Caco-2 (cell line): ENCODE data around the genes ZNF595 and TMEM271.

- PRO-cap, result unidirectional peak, plus-strand start at chr4:53321
- RRBS, result 64% methylated on average over 17 of the region's 29 CpGs
These were observed at the start of gene ZNF595 for GRCh38 chr4:53228-53624. Gene ZNF595, plus strand, starts transcription at chr4:53321.

DNA sequence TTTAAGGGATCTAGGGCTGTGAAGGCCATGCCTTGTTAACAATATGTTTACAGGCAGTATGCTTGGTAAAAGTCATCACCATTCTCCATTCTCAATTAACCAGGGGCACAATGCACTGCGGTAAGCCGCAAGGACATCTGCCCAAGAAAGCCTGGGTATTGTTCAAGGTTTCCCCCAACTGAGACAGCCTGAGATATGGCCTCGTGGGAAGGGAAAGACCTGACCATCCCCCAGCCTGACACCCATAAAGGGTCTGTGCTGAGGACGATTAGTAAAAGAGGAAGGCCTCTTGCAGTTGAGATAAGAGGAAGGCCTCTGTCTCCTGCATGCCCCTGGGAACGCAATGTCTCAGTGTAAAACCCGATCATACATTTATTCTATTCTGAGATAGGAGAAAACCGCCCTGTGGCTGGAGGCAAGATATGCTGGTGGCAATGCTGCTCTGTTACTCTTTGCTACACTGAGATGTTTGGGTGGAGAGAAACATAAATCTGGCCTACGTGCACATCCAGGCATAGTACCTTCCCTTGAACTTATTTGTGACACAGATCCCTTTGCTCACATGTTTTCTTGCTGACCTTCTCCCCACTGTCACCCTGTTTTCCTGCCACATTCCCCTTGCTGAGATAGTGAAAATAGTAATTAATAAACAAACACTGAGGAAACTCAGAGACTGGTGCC is 63.8 kb downstream of the ZNF732 start:
- PRO-cap, result no peak
- RRBS, result no CpG with 5 or more reads among the region's 8 CpGs

GRCh38 chr4:336141-336660 is 1.4 kb upstream of the ZNF141 start:
- PRO-cap, result no peak
- RRBS, result 2% methylated on average over 11 of the region's 40 CpGs

DNA sequence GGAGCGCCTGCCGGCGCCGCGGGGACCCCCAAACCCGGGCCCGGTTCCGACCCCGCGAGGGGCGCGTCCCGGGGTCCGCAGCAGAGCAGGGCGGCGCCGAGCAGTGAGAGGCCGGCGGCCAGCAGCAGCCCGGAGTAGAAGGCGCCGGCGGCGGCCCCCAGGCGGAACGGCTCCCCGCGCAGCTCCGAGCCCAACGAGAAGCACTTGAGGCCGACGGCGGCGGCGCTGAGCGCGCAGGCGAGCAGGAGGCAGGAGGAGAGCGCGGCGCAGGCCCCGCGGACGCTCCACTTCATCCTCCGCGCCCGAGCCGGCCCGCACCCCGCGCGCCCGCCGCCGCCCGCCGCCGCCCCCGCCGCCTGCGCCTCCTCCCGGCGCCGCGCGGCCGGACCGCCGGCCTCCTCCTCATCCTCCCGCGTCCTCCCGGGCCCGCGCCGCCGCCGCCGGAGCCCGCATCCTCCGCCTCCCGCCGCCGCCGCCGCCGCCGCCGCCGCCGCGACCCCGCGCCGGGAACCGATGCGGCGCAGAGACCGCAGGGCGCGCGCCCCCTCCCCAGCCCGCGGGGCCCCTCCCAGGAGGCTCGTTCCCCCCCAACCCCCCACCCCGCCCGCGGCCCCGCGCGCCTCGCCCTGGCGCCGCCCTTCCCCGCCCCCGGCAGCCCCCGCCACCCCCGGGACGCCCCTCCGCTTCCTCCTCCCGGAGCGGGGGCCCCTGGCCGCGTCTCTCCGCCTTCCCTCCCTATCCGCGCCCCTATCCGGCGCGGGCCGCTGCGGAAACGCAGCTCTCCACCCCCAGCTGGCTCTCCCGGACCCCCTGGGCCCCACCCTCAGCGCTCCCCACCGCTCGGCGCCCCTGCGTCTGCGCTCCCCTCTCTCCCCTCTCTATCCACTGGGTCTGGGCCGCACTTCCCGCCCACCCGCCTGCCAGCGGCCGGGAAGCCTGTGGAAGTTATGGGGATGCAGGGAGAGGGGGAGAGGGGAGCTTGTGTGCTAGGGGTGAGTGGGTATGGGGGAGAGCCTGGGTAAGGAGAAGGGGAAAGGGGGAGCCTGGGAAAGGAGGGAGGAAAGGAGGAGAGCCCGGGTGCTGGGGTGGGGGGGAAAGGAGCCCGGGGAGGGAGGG is at the start of gene TMEM271:
TMEM271 (minus strand) TSS at position 526 of the 1,116 bp plus-strand sequence.
- PRO-cap, result no peak
- RRBS, result 94% methylated on average over 37 of the region's 146 CpGs

DNA sequence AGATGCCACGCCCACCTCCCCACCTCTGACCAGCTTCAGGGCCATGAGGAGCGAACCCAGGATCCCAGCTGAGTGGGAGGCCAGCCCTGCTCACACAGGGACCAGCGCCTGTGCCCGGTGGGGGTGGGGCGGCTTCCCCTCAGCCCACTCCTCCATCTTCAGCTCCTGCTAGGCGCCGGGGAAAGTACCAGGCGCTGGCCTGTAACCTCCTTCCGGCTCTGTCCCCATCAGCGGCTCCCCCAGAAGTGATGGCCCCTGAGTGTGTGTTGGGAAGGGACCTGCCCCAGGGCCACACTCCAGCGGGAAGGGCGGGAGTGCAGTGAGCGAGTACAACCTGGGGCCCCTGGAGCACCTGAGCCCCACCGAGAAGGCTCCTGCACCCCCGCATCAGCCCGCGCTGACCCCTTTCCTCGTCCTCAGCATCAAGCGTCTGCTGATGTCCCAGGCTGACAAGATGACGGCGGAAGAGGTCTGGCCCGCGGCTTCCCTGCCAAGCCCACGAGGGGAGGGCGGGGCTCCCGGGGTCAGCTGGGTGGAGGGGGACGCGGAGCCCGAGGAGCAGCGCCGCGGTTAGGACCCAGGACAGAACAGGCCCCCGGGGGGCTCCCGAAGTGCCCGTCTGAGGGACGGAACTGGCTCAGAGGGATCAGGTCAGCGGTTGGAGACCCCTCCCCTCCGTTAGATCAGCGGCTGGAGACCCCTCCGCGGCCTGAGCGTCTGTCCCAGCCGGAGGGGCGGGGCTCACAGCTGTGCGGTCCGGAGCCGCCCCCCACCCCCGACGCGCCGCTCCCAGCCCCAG is 6.5 kb downstream of the MYL5 start:
- PRO-cap, result bidirectional peak, plus-strand start at position 533 of the sequence, minus-strand start at position 456 of the sequence
- RRBS, result 26% methylated on average over 18 of the region's 51 CpGs

- PRO-cap, result no peak
- RRBS, result no CpG with 5 or more reads among the region's 16 CpGs
These were observed 6.3 kb upstream of the PCGF3 start for GRCh38 chr4:699210-699849.

GRCh38 chr4:723283-723562 is 17.6 kb downstream of the PCGF3 start:
- PRO-cap, result no peak
- RRBS, result no CpG with 5 or more reads among the region's 4 CpGs

GRCh38 chr4:723563-724445 is 18.2 kb downstream of the PCGF3 start:
- PRO-cap, result no peak
- RRBS, result 95% methylated on average over 5 of the region's 34 CpGs

GRCh38 chr4:752150-752829 is 46.7 kb downstream of the PCGF3 start:
- PRO-cap, result no peak
- RRBS, result 94% methylated on average over 5 of the region's 25 CpGs

- PRO-cap, result no peak
- RRBS, result no CpG with 5 or more reads among the region's 24 CpGs
These were observed 38.3 kb downstream of the CPLX1 start for GRCh38 chr4:787428-788173.

DNA sequence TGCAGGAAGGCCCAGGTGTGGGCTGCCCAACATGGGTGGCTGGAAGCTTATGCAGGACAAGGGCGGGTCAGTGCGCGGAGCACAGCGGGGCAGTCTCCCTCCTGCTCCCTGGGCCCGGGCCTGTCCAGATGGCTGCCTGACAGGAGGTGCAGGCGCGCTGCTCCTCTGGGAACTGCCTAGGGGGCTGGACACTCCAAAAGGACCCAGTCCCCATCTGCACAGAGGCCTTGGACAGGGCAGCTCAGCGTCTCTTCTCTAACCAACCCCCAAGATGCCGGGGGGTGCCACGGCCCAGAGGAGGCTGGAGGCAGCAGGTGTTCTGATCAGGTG is 36.4 kb downstream of the CPLX1 start:
- PRO-cap, result no peak
- RRBS, result no CpG with 5 or more reads among the region's 10 CpGs

DNA sequence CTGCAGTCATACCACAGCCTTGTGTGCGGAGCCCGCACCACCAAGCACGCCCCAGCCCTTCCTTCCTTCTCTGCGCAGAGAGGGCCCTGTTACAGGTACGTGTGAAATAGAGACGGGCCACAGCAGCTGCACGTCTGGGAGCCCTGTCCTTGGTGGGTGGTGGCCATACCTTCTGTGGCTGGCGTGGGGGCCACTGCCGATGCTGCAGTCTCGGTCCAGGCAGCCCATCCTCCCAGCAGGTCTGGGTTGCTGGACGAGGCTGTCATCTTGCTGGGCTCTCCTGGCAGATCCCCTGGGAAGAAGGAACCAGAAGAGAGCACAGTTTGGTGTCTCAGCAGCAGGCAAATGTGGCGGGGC is 39.0 kb upstream of the CPLX1 start:
- PRO-cap, result no peak
- RRBS, result no CpG with 5 or more reads among the region's 12 CpGs

DNA sequence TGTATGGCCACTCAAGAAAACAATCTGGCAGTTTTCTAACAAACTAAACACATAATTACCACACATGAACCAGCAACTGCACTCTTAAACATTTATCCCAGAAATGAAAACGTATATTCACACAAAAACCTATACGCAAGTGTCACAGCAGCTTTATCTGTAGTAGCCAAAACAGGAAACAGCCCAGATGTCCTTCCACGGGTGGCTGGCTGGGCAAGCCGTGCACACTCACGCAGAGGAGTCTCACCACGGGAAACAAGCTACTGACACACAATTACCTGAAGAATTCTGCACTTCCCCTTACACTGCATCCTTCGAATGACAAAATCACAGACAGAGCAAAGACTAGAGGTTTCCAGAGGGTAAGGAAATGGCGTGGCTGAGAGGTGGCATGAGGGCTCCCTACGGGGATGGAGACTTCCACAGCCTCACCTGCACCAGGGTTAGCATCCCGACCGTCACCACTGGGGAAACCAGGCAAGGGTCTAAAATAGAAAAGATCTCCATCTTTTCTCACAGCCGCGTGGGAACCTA is 9.3 kb downstream of the GAK start:
- PRO-cap, result no peak
- RRBS, result no CpG with 5 or more reads among the region's 13 CpGs

DNA sequence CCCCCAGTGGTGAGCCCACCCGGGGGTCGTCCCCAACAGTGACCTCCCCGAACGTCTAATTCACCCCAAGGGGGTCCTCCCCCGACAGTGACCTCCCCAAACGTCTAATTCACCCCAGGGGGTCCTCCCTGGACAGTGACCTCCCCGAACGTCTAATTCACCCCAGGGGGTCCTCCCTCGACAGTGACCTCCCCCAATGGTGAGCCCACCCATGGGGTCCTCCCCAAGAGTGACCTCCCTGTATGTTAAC is 6.2 kb downstream of the GAK start:
- PRO-cap, result no peak
- RRBS, result no CpG with 5 or more reads among the region's 9 CpGs

GRCh38 chr4:972608-972823 is 853 bp downstream of the DGKQ start:
- PRO-cap, result no peak
- RRBS, result 22% methylated on average over 10 of the region's 11 CpGs

DNA sequence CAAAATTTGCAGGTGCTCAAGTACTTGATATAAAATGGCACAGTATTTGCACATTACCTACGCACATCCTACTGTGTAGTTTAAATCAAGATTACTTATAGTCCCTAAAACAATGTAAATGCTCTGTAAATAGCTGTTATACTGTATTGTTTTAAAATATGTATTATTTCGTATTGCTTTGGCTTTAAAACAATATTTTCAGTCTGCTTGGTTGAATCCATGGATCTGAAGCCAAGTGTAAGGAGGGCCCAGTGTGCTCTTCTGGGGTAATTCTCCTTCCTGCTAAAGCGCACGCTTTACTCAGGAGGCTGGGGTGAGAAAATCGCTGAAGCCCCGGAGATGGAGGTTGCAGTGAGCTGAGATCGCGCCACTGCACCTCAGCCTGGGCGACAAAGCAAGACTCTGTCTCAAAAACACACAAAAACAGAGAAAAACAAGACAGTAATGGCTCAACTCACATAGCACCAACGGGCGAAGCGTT is 456 bp upstream of the IDUA start:
- PRO-cap, result no peak
- RRBS, result no CpG with 5 or more reads among the region's 12 CpGs

DNA sequence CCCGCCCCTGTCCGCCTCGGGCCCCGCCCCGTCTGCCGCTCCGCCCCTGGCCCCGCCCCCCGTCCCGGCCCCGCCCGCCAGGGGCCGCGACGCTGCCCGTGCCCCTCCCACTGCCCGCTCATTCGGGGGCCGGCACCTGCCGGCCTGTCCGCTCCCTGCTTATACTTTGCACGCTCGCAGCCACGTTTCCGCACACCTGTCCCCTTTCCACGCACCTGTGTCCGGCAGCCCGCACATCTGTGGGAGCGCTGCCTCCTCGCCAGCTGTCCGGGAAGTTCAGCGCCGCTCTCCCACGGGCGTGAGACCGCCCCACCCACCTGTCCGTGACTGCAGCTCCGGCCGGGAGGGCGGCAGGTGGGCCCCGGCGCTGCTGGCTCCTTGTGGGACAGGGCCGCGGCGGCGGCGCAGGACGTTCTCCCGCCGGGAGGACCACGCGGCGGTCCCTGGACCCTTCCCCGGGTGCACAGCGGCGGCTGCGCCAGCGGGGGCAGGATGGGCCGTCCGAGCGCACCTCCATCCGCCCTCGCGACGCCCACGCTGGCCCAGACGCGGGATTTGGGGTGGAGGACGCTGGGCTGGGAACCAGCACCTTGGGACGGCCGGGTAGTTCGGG is 1.5 kb upstream of the FGFRL1 start:
- PRO-cap, result bidirectional peak, plus-strand start at position 121 of the sequence, minus-strand start outside the sequence
- RRBS, result 3% methylated on average over 47 of the region's 72 CpGs

- PRO-cap, result no peak
- RRBS, result 99% methylated on average over 3 of the region's 23 CpGs
These were observed 10.3 kb downstream of the FGFRL1 start for GRCh38 chr4:1021554-1022205.

DNA sequence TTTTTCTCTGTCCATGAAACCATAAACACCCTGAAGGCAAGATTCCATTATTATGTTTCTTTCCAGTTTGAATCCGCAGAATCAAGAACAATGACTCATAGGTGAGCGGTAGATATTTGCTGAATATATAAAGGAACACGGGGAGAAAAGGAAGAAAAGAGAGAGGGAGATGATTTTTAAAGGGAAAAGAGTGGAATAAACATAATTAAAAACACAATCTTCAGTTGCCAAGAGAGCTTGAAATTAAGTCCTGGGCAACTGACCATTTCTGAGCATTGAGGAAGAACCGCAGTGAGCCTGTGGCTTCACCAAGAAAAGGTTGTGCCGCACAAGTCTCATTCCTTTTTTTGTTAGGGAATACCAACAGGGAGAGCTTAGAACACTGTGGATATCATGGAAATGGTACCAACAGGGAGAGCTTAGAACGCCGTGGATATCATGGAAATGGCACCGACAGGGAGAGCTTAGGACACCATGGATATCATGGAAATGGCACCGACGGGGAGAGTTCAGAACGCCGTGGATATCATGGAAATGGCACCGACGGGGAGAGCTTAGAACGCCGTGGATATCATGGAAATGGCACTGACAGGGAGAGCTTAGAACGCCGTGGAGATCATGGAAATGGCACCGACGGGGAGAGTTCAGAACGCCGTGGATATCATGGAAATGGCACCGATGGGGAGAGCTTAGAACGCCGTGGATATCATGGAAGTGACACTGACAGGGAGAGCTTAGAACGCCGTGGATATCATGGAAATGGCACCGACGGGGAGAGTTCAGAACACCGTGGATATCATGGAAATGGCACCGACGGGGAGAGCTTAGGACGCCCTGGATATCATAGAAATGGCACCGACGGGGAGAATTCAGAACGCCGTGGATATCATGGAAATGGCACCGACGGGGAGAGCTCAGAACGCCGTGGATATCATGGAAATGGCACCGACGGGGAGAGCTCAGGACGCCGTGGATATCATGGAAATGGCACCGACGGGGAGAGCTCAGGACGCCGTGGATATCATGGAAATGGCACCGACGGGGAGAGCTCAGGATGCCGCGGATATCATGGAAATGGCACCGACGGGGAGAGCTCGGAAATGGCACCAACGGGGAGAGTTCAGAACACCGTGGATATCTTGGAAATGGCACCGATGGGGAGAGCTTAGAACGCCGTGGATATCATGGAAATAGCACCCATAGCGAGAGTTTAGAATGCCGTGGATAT is 28.3 kb downstream of the SPON2 start:
- PRO-cap, result no peak
- RRBS, result no CpG with 5 or more reads among the region's 63 CpGs

DNA sequence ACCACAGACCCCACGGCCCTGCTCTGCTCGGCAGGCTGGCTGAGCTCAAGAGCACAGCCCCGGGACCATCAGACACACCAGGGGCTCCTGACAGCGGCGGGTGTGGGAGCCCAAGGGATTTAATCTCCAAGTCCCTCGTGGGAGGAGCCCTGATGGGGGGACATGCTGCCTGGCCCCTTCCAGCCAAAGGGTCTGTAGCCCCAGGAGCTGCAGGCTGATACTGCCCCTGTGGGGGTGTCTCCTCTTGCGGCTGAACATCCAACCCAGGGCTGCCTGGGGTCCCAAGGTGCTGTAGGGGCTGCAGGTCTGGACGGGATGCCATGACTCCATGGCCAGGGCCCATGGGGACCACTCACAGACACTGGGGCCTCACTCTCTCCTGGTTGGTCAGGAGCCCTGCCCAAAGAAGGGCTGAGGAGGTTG is 35.2 kb downstream of the CTBP1 start:
- PRO-cap, result no peak
- RRBS, result no CpG with 5 or more reads among the region's 8 CpGs